Metastatic Liver Carcinoma in the Adrenal Gland (tissue), 2 donors: Measurements from ENCODE around the genes NATD1 and TMEM97.

- PRO-cap, 2 experiments: no peak in any of the 2 experiments
Observed at GRCh38 chr17:21197817-21198256, 16.1 kb downstream of the TMEM11 start.

GRCh38 chr17:21242958-21243437 lies 10.2 kb downstream of the NATD1 start:
- PRO-cap, 2 experiments: no peak in any of the 2 experiments

DNA sequence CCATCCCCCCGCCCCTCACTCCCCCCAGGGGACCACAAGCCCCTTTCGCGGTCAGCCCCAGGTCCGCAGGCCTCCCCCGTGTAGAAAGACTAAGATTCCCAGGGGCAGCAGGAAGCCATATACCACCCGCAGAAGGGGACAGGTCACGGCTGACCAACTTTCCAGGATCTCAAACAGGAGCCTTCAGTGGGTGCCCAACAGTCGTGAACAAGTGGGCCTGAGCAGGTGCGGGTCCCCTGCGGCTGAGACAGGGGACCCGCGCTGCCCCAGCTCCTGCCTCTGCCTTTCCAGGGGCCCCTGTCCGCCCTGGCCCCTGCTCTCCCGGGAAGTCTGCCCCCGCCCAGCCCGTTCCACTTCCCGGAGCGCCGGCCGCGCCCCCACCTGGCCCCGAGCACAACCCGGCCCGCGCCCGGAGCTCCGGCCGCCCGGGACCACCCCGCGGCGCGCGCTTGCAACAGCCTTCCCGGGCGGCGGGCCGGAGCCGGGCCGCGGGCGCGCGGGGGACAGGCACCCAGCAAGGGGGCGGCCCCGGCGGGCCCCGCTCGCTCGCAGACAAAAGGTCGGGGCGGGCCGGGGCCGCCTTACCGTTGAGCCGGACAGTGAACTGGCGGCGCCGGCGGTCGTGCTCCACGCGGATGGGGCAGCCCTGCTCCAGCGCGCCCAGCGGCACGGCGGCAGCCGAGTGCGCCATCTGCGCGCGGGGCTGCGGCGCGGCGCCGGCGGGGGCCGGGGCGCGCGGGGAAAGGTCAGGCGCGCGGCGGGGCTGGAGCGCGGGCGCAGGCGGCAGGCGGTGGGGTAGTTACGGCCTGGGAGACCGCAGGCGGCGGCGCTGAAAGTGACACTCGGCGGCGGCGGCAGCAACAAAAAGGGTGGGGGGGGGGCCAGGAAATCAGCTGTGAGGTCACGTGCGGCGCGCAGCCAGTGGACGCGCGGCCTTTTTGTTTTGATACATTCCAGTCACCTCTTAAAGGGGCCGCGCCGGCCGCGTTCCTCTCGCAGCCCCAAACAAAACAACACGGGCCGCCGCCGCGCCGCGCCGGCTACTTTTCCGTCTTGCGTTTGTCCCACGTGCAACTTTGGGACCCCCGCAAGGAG lies at the start of gene NATD1:
Gene NATD1 (minus strand): TSS at position 837 of the 1,095 bp plus-strand sequence.
- PRO-cap, 2 experiments: peak in 2 of 2 experiments; most common plus-strand start position 949 of the sequence (in 1); most common minus-strand start position 837 of the sequence (in 2)

- PRO-cap, 2 experiments: no peak in any of the 2 experiments
Observed at GRCh38 chr17:21298692-21299284, 14.3 kb downstream of the MAP2K3 start.

GRCh38 chr17:21452270-21452720 lies 76.1 kb downstream of the KCNJ12 start:
- PRO-cap, 2 experiments: no peak in any of the 2 experiments

- PRO-cap, 2 experiments: no peak in any of the 2 experiments
Observed at GRCh38 chr17:21524008-21524791, 148.0 kb downstream of the KCNJ12 start.

- PRO-cap, 2 experiments: no peak in any of the 2 experiments
Observed at GRCh38 chr17:21530838-21532138, 155.1 kb downstream of the KCNJ12 start.

GRCh38 chr17:21612247-21612795 lies 80.0 kb upstream of the KCNJ18 start:
- PRO-cap, 2 experiments: no peak in any of the 2 experiments

DNA sequence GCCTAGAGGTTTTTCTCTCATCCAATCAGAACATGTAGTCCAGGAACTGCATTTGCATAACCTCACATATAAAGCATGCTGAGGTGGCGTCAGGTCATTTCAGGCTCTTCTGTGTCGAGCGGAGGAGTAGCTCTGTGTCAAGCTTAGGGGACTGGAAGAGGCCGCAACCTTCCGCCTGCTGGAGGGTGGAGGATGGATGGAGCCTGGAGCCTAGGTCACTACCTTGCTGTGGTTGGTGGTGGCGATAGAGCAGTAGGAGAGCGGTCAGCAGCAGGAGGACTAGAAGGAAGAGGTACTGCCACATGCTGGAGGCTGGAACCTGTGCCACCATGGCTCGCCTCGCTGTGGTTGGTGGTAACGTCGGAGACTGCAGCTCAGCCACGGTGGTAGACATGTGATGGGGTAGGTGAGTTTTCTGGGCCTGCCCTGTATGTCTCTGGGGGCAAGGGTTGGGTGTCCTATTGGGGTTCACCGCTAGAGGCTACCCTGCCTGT lies 79.5 kb upstream of the KCNJ18 start:
- PRO-cap, 2 experiments: no peak in any of the 2 experiments

DNA sequence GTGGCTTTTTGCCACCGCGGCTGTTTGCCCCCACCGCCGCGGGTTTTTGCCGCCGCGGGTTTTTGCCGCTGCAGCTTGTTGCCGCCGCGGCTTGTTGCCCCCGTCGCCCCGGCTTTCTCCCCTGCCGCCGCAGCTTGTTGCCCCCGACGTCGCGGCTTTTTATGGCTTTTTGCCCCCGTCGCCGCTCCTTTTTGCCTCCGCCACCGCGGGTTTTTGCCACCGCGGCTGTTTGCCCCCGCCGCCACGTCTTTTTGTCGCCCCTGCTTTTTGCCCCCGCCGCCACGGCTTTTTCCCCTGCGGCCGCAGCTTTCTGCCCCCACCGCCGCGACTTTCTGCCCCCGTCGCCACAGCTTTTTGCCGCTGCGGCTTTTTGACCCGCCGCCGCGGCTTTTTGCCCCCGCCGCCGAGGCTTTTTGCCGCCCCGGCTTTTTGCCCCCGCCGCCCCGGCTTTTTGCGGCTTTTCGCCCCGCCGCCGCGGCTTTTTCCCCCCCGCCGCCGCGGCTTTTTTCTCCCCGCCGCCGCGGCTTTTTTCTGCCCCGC lies 149.6 kb downstream of the KCNJ18 start:
- PRO-cap, 2 experiments: no peak in any of the 2 experiments

DNA sequence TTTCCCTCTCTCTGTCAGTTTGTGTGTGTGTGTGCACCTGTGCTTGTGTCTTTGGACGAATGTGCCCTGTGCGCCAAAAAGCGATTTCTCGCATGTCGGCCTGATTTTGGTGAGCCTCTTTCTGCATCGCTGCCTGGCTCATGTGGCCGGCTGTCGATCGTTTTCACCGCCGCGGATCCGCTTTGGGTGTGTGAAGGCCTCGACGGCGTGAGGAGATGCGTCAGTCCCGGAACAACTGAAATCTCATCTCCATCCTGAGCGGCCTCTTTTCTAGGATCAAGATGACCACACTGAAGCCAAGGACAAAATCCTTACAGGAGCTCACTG lies 609.1 kb downstream of the KCNJ18 start:
- PRO-cap, 2 experiments: no peak in any of the 2 experiments

- PRO-cap, 2 experiments: no peak in any of the 2 experiments
Observed at GRCh38 chr17:22304742-22305245, 612.5 kb downstream of the KCNJ18 start.

DNA sequence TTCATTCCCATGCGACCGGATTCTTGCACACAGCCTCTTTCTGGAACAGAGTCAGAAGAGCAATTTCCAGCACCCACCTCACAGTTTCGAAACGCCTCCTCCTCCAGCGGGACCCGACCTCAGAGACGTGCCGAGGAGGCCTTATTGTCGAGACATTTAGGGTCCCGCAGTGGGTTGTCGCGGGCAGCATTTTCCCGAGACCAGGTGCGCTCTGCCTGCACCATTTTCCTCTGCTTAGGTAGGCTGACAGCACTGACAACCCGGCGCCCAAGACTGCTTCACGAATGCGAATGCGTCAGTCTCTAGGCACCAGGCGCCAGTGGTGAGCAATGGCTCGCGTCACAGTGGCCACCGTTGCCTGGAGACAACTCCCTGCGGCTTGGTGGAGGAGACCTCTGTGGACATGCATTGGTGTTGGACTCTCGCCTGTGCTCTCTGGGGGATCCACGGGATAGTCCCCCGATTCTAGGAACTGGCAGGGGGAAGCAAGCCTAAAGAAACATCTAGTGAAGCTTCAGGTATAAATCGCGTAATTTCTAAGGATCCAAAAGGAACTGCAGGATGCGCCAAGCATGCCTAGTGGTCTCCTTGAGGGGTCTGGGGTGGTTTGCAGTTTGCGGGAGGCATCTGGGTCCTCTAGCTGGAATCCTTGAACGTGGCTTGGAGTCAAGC lies 1000.2 kb downstream of the KCNJ18 start:
- PRO-cap, 2 experiments: no peak in any of the 2 experiments

DNA sequence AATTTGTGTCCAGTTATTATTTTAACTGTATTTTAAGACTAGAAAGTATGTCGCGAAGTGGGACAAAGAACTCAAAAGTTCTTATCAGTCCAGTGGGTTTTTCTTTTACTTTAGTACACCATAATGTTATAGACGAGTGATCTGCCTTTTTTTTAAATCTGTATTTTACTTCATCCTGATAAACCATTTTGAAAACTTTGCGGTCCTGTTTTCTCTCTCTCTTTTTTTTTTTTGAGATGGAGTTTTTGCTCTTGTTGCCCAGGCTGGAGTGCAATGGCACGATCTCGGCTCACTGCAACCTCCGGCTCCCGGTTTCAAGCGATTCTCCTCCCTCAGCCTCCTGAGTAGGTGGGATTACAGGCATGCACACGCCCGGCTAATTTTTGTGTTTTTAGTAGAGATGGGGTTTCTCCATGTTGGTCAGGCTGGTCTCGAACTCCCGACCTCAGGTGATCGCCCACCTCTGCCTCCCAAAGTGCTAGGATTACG lies 1.8 kb downstream of the WSB1 start:
- PRO-cap, 2 experiments: no peak in any of the 2 experiments

DNA sequence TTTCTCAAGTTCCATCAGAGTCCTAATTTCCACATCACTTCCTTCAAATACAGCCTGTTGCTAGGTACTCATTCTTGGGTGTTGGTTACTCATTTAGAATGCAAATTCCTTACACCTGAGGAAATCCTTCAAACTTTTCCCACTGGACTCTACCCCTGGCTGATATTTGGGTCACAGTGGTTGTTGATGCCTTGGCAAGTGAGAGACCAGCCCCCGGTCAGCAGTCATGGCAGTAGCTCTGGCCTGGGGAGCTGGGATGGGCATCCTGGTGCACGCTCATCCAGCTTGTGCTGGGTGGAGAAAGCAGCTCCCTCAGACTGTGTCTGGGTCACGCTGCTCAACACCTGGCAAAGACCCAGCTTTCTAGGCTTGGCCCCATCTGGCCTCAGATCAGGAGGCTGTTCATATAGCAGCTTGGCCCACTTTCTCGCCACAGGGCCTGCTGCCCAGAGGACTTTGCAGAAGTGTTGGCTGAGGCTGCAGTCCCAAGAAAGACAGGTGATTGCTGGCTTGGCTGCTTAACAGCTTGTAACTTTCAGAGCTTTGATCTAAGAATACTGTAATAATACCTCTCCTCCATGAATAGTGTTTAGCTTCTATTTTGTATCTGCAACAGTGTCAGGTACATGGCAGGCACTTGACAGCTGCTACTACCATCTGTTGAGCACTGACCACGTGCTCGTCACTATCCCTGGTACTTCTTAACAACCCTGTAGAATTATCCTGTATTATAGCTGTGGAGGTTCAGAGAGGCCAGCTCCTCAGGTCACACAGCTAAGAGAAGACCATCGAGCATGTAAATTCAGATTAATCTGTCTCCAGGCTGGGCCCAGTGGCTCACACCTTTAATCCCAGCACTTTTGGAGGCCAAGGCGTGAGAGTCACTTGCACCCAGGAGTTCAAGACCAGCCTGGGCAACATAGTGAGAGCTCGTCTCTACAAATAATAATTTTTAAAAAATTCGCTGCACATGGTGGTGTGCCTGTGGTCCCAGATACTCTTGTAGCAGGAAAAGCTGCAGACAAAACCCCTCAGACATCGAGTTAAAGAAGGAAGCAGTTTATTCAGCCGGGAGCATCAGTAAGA lies 26.1 kb downstream of the WSB1 start:
- PRO-cap, 2 experiments: no peak in any of the 2 experiments

GRCh38 chr17:27494142-27495084 lies 38.2 kb downstream of the KSR1 start:
- PRO-cap, 2 experiments: peak in 2 of 2 experiments; most common plus-strand start chr17:27494957 (in 2); most common minus-strand start chr17:27494768 (in 1)

DNA sequence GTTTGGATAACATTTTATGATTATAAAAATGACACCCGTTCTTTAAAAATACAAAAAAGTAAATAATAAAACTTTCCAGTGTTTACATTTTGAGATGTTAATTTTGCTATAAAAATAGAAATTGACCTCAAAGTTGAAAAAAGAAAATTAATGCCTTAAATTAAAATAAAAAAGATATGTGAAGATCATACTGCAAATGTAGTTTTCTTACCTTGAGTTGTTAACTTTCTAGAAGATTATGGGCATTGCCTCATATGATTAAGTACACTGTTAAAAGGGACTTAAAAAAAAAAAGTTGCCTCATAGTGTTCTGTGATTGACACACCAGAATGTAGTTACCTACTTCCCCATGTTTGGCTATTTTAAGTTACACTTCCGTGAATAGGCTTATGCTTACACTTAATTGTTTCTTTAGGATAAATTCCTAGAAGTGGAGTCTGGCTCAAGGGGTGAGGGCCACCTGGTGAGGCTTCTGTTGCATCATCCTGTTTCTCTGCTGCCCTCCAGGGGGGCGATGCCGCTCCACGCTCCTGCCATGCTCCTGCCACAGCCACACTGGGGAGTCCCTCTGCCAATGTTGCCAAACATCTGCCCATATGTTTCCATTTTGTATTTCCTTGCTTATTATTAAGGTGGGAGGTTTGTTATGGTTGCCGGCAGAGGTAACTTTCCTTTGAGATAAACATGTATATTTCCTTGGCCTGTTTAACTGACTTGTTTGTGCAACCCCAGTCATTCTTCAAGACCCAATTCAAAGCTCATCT lies 72.9 kb downstream of the KSR1 start:
- PRO-cap, 2 experiments: no peak in any of the 2 experiments

GRCh38 chr17:27647850-27648123 lies 16.8 kb downstream of the LGALS9 start:
- PRO-cap, 2 experiments: no peak in any of the 2 experiments

DNA sequence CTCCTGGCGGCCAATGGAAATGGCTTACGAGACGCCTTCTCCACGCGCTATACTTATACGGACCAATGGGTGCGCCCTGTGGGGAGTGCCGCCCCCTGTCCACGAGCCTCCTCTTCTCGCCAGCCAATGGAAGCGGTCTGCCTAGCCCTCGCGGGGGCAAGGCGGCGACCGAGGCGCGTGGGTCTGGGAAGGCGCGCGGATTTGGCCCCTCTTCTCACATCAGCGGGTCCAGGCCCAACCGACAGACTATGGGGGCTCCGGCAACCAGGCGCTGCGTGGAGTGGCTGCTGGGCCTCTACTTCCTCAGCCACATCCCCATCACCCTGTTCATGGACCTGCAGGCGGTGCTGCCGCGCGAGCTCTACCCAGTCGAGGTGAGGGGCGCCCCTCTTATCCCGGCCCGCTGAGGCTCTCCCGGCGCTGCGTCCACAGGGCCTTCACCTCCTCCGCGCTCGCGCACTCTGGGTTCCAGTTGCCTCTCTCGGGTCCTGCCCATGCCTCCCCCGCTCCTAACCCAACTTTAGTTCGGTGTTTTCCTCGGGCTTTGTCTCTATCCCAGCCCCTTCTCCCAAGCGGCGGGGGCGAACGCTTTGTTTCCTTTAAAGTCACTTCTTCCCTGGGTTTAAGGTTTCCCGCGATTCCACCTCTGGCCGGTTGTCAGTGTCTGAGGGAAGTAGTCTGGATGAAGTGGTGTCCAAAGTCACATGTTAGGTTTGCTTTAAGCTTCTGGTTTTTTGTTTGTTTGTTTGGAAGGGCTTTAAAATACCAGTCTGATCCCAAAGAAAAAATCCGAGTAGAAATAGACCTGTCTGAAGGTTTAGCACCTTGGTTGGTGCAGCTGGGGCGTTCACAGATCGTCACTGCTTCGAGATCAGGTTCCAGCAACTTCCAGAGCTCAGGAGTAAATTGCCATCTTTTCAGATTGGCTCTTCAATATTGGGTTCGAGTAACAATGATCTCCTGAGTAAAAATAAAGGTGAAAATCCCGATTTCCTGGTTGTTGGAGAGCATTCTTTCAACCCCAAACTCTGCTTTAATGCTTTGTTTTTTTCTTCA lies at the start of gene TMEM97:
Gene TMEM97 (plus strand): TSS at position 209 of the 1,056 bp plus-strand sequence.
- PRO-cap, 2 experiments: peak in 2 of 2 experiments; most common plus-strand start position 126 of the sequence (in 2); most common minus-strand start position 862 of the sequence (in 2)

DNA sequence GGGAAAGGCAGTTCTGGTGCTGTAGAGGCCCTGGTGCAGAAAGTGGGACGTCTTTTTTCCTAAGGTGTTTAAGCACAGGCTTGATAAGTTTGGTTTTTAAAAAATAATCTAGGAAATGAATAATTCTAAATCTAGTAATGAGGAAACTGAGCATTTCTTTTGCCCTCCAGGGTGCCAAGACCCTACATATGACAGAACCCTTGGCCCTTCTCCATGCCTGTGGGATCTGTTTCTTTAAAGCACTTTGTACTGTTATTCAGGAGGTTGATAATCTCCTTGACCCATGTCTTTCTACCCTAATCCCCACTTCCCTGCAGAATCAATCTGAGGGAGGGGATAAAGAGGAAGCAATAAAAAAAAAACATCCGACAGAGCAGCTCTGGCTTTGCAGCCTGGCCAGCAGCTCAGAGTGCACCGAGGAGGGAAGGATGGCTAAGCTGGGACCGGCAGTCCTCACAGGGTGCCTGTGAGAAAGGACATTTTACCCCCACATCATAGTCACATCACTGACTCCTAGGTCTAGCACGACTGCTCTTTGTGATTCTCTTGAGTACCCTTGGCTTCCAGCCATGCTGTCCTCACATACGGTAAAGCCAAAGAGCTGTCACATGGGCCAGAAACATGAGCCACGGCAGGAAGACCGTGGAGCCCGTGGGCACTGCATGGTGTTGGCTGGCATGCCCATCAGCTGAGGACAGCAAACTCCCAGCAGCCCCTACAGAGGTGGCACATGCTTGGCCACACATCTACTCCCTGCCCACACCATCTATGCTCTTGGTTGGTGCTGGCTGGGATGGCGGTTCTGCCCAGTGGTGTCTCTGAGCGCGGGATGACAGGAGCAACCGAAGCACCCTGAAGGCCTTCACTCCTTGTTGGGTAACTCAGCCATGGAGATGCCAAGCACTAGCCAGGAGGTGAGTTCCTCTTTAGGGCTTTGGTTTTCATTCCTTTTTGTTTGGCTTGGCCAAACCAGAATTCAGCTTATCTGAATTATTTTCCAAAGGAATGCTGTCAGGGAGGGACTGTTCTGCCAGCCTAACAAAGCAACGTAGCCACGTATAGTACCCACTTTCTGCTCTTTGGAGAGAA lies 9.7 kb downstream of the TNFAIP1 start:
- PRO-cap, 2 experiments: no peak in any of the 2 experiments